ENCODE measurements around a stretch of chr2.

GRCh38 chr2:161159428-161159767 lies 830 bp upstream of the TANK start:
- PRO-cap = no peak

DNA sequence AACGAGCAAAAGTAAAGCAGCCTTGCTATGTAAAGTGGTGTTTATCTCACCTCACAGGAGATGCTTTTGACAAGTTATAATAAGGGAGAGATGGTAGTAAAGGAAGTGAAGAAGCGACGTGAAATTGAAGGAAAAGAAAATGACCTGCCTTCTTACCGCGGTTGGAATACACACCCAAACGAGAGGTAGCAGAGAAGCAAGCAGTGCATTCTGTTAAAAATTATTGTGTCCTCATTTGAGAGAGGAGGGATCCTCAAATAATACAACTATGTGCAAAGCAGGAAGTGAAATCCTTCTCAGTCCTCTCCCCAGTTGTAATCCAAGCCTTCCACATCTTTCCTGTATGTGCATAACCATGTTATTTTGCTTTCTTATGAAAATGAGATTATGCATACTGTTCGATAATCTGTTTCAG lies 1.0 kb downstream of the TANK start:
- PRO-cap = no peak

- PRO-cap = no peak
Observed at GRCh38 chr2:161339466-161340466, 31.5 kb downstream of the PSMD14 start.

DNA sequence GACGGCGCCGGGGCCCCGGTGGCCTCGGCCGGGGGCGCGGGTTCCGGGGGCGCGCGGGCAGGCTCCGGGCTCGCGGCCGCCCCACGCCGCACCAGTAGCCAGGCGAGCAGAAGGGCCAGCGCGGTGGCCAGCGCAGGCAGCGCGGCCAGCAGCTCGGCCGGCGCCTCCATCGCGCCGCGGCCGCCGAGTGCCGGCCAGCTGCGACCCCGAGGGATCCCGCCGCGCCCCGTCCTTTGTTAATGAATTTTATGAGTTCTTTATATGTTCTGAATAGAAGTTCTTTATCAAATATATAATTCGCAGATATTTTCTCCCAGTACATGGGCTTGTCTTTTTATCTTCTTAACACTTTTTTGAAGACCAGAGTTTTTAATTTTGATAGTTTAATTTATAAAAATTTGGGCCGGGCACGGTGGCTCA lies 32.9 kb downstream of the PSMD14 start:
- PRO-cap = unidirectional peak, minus-strand start at position 201 of the sequence

GRCh38 chr2:161423133-161423523 lies 7.0 kb downstream of the TBR1 start:
- PRO-cap = no peak

DNA sequence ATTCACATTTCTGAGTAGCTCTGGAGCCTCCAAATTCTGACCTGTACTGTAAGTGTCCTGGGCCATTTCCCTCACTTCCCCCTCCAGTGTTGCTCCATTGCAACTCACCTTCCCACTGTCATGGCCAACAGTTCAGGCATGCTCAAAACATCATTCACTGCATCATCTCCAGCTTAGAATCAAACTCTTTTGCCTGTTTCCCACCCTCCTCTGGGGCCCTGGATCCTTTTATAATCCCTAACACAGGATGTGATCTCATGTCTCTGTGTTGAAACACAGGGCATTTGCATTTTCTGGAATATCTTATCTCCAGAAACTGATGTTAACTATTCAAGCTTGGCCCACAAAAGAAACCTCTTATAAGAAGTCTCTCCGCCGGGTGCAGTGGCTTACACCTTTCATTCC lies 3.0 kb downstream of the DPP4 start:
- PRO-cap = no peak

DNA sequence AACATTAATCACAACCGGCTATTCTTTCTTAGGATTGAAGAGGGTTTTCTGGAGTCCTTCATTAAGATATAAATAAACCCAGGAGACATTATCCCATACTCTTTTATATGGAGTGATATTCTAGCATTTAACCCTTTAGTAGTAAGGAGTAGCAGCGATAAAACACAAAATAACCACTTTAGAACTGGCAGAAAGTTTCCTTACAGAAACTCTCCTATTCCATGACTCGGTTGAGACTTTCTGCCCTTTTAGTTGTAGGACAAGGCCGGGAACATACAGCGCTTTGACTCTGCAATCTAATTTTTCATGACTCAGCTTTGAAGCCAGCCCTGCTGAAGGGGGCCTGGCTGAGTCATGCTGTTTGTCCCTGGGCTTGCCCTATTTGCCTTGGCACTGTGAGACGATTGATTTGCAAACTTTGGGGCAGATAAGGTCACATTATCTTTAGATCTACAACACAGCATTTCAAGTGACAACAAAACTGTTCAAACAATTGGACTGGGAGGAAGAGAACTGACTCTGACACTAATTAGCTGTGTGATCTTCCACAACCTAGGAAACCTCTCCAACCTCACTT lies 238.4 kb downstream of the GCA start:
- PRO-cap = no peak

DNA sequence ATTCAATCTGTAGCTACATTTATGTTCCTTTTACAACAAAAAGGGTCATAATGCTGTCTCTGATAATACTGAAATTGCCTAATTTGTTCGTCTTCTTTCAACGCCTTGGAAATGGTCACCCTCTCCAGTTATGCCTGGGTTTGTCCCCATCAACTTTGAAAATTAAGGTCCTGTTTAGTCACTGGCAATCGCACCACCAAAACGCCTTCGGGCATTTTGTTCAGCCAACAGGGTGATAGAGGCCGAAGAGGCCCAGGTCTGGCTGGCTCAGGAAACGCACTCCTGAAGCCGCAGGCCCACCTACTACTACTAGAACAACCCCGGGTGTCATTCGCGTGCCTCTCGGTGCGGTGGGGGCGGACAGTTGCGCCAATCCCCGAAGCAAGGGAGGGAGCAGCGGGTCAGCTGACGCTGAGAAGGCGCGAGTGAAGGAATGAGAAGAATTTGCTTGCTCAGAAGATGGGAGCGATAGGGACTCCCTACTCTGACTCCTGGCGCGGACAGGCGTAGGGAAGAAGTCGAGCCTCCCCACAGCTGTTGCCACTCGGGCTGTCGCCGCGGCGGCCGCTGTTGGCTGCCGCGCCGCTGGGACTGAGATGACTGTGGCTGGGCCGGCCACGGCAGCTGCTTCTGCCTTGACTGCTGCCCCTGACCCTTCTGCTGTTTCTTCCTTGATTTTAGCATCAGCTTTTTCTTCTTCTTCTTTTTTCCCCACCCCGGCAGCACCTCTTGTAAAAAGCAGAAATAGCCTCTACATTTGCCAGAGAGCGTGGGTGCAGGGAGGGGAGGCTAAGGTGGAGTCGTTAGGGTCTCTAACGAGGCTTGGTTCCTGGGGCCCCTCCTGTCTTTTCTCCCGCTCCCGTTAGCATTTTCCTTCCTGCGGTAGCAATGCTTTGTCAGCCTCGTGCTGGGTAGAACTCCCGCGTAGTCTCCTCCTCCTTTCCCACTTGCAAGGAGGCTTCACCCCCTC lies 387.6 kb downstream of the FIGN start:
- PRO-cap = bidirectional peak, plus-strand start at position 543 of the sequence, minus-strand start at position 308 of the sequence

DNA sequence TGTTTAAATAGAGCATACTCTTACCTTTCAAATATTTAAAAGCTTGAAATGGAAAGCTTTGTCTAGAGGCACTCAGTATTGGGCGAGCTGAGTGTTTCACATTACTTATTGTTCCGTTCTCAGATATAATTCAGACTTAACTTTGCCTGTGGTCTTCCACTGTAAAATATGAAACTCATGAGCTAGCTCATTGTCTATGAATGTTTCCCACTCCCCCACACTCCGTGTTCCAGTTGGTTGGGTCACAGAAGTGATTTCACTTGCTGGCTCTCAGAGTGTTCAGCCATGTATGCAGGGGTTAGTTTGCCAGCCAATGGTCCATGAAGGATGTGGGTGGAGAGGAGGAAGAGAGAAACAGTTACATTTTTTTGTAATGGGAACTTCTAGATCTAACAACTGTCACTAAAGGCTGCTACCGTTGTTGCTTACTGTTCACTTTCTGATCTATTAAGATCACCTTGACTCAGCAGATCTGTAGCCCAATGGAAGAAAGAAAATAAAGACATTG lies 279.5 kb upstream of the FIGN start:
- PRO-cap = bidirectional peak, plus-strand start at position 301 of the sequence, minus-strand start at position 170 of the sequence

DNA sequence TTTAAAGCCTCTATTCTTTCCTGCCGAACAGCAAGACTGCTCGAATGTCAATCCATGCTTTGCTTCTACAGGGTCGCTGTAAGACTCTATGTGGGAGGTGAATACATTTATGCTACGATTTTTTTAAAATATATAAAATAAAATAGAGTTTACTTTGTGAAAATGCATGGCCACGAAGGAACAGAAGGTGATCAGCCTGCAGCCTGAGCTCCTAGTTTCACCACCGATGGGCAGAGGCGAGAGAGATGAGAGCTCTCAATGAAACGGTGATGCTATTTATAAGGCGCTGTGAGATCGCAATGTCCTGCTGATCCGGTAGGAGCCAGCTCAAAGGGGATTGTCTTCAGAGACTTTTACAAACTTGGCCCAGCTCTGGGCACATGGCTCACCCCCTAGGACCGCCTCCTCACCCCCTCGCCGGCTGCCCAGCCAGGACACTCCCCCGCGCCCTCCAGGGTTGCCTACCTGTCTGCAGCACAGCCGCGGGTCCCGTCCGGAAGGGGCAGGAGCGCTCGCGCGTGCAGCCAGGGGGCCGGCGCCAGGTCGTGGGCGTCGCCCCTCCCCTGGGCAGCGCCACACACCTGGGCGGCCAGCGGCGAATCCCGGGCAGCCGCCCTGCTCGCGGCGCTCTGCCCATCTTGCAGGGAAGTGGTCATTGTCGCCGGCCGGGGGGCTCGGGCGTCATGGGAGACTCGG lies 480 bp downstream of the GRB14 start:
- PRO-cap = bidirectional peak, plus-strand start at position 468 of the sequence, minus-strand start at position 228 of the sequence

GRCh38 chr2:164675741-164676068 lies 54.4 kb upstream of the GRB14 start:
- PRO-cap = no peak

GRCh38 chr2:164779145-164779864 lies 62.3 kb downstream of the COBLL1 start:
- PRO-cap = unidirectional peak, plus-strand start at chr2:164779626

DNA sequence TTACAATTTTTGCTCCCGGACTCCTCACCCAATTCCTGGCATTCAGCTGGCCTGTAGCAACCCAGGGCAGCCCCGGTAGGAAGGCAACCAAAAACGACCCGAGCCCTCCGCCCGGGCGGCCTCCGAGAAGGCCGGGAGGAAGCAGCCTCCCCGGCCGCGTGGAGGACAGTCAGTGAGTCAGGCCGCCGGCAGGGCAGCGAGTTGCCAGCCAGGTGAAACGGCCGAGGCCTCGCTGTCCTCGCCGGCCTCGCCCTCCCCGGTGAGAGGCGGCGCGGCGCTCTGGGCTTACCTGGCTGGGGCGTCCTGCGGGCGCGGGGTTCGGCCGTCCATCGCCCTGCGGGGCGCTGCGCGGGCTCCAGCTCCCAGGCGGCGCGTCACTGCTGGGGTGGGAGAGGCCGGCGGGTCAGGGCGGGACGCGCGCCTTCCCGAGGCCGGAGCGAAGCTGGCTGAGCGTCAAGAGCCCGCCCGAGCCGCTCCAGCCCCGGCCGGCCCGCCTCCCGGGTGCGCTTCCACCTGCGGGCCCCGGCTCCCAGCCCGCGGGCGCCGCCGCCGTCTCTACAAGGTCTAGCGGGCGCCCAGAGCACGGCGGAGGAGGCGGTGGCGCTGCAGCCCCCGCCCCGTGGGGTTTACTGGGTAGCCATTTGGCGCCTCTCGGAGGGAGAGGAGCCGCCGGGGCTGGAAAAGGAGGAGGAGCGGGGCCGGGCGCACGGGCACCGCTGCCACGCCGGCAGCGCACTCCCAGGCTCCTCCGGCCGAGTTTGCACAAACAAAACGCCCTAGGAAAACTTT lies 562 bp downstream of the COBLL1 start:
- PRO-cap = bidirectional peak, plus-strand start at position 691 of the sequence, minus-strand start at position 379 of the sequence

GRCh38 chr2:164913725-164914591 lies 41.4 kb downstream of the SLC38A11 start:
- PRO-cap = no peak

GRCh38 chr2:165792996-165793696 lies 901 bp downstream of the GALNT3 start:
- PRO-cap = no peak

DNA sequence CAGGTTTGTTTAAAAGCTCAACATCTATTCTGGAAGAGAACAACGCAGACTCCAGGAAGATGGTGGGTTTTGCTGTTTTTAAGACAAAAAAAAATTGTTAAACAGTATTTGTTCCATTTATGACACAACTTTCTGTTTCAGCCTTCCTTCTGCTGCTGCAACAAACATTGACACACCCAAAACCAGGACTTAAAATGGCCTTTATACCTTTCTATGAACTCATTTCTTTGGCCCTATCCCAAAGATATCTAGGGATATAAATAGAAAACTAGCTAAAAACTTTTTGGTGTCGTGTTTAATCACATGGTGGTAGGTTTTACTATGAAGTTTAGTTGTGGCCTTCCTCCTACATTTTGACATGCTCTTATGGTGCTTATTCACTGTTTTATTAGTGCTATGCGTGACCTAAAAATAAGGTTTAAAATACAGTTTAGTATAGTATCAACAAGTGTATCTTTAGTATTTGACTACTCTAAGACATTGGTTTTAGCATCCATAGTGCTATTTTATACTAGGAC lies 1.0 kb upstream of the GALNT3 start:
- PRO-cap = no peak

DNA sequence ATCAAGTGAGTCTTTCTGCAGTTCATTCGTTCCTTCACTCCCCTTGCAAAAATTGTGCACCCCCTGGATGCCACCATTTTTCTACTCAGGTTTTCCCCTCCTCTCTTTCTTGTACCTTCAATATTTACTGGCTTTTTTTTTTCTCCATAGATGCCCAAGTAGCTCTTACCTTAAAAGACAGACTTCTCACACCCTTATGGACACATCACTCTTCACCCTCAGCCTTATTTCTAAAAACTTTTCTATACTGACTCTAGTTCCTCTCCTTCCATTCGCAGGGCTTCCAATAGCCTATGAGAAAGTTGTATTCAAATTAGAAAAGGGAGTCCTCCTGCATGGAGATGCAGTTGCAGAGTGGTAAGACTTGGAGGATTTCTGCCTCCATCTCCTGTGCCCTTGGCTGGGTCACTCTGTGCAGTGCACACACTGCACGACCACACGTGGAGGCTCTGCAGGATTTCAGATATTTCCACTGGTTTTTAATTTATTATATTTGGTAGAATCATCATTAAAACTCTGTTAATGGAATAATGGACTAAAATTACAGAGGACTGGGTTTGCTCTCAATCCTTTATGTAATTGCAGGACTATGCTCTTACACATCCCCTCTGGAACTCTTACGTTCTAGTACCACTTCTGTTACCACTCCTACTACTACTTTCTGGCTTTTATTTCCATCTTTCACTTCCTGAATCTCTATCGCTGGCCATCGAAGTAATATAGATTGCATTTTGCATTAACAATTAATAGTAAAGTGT lies 74.8 kb upstream of the GALNT3 start:
- PRO-cap = no peak

- PRO-cap = no peak
Observed at GRCh38 chr2:166090502-166090762, 37.4 kb downstream of the SCN1A start.

GRCh38 chr2:167750727-167751182 lies 458.0 kb downstream of the B3GALT1 start:
- PRO-cap = no peak

DNA sequence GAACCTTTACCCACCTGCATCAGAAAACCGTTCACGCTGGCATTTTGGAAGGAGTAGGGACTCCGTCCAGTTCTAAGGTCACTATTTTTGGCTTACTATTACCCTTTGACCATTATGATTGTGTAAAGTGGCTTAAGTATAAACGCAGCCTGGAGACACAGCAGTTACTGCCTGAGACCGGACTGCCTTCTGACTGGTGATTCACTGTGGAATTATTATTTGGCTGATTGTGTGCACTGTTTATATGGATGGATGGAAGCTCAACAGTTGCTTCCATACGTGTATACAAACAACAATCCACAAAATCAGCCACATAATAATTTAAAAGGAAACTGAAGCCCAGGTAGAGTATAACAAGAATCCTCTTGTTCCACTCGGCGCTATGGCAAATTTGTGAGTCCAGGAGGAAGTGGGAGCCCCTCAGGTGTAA lies 472.2 kb downstream of the B3GALT1 start:
- PRO-cap = no peak